Skeletal muscle satellite cell (primary cell): ENCODE results near the gene CDKL3.

- CAGE, long polyA plus RNA, result no peak
Measured at GRCh38 chr5:132663766-132664671, 6.0 kb downstream of the IL13 start.

DNA sequence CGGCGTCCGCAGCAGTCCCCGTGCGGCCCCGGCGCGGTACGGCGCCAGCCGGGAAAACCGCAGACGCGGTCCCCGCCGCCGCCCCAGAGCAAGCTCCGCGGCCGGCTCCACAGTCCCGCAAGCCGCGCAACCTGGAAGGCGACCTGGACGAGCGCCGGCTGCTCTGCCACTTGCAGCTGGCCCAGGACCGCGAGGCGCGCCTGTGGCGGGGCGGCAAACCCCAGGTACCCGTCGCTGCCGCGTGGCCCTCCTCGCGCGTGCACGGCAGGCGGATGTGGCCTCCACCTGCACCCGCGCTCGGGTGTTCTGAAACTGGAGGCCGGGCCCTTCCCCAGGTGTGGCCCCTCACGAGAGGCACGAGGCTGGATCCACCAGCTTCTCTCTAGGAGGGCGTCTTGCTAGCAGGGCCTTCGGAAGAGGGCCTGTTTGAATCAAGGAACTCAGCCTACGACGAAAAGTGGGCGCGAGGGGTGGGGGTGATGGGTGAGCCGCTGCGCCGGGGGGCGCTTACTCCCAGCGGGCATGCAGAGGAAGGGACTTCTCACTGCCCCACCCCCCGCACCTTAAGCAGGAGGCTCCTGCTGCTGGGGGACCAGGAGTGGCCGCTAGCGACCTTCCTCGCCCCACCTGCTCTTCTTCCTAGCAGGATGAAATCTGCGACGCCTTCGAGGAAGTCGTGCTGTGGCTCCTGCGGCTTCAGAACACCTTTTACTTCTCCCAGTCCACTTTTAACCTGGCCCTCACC lies 647 bp downstream of the CCNI2 start:
- CAGE, long polyA plus RNA, result no peak

DNA sequence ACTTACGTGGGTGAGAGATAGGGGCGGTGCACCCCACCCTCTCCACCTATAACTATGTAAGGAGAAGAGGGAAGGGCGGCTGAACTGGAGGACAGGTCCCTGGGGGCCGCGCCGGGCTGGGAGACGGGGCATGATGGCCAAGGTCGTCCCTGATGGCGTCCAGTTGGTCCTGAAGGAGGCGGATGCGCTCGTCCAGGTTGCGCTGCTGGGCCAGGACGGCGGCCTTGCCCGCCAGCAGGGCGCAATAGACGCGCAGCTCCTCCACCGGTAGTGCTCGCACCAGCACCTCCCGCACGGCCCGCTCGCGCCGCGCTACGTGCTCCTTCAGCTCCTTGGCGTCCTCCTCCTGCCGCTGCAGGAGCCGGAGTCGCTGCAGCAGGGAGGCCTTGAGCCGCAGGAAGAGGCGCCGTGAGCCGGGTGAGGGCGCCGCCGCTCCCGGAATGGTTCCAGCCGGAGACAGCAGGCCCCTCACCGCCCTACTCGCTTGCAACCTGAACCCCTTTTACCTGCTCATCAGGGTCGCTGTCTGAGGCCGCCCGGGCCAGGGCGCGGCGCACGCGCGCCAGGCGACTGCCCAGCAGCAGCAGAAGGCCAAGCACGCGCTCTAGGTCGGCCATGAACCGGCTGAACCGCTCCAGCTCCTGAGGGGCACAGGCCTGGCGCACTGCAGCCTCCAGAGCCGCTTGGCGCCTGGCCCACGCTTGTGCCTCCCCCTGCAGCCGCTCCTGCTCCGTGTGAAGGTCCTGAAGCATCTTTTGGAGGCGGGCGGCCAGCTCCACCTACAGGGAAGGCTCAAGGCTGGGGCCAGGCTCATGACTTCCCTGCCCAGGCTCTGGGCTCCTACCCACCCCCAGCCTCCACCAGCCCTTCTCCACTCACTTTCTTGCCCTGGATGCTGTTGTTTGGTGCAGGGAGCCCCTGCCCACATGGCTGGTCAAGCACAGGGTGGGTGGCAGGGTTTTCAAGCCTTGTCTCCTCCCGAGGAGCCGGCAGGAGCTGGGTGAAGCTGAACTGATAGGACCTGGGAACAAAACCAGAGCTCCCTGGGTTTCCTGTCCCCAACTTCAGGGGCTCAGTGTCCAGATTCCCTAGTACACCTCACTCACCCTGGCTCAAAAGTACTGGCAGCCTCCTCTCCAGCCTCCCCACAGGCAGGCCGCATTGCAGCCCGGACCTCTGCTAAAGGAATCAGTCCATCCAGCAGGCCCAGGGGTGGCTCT lies 7.3 kb downstream of the SHROOM1 start:
- CAGE, long polyA plus RNA, result no peak

DNA sequence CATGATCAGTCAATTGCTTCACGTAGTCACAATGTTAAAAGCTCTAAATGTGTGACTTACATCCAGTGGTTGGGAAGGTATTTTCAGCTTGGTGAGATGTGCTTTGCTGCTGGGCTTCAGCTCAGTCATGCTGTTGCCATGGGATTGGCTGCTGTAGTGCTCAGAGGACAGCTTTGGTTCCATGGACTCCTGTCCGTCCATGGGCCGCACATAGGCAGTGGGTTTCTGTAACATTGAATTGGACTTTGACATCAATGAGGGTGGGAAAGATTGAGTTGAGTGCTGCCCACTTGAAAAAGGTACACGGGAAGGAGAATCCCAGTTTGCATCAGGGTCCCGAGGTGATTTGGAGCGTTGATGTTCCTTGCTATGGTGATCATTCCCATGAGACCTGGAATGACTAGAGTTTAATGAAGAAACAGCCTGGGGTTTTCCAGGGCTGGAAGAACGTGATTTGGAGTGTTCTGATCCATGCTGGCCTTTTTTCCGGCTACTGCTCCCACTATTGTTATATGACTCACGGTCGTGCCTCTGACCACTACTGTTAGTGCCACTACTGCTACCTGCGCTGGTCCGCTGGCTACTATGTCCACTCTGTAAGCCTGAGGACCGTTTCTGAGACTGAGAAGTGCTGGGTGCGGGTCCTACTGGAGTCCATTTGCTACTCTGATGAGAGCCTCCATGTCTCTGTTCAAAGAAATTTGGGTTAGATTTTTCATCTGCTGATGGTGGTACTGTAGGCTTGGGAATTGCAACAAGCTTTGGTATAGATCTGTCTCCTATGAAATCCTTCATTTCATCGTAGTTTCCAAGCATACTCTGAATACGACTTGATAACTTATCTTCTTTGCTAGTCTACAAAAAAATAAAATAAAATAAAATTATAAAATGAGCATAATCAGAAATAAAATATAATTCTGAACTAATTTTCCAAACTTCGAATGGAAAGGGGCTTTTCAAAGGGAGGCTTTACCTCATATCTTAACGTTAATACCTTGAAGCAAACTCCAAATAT lies 29.0 kb downstream of the AFF4 start:
- CAGE, long polyA plus RNA, result no peak

DNA sequence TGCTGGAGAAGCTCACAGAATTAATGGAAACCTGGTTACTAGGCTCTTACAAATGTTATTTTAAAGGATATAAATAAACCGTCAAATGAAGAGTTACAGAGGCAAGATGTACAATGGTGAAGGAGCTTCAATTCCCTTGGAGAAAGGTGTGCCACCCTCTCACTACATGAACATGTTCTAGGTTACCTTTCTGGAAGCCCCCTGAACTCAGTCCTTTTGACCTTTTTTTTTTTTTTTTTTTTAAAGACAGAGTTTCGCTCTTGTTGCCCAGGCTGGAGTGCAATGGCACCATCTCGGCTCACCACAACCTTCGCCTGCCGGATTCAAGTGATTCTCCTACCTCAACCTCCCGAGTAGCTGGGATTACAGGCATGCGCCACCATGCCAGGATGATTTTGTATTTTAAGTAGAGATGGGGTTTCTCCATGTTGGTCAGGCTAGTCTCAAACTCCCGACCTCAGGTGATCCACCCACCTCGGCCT lies 21.2 kb downstream of the AFF4 start:
- CAGE, long polyA plus RNA, result no peak

- CAGE, long polyA plus RNA, result no peak
Measured at GRCh38 chr5:132961920-132962296, 1.5 kb downstream of the AFF4 start.

DNA sequence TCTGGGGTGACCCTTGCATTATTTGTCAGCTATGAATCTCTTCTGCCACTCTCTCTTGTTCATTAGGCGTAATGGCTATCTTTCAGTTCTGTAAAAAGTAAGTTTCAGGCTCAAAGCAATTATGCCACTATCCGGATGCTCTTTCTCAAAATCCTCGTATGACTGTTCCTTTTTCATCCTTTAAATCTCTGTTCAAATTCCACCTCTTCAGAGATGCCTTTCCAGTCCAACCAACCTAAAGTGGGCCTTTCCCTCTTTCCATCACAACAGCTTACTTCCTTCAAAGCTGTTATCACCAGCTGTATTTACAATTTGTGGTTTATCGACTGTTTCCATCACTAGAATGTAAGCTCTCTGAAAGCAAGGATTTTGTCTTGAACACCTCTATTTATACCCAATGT lies 805 bp downstream of the ZCCHC10 start:
- CAGE, long polyA plus RNA, result no peak

- CAGE, long polyA plus RNA, result no peak
Measured at GRCh38 chr5:133099429-133099934, 47.7 kb downstream of the HSPA4 start.

DNA sequence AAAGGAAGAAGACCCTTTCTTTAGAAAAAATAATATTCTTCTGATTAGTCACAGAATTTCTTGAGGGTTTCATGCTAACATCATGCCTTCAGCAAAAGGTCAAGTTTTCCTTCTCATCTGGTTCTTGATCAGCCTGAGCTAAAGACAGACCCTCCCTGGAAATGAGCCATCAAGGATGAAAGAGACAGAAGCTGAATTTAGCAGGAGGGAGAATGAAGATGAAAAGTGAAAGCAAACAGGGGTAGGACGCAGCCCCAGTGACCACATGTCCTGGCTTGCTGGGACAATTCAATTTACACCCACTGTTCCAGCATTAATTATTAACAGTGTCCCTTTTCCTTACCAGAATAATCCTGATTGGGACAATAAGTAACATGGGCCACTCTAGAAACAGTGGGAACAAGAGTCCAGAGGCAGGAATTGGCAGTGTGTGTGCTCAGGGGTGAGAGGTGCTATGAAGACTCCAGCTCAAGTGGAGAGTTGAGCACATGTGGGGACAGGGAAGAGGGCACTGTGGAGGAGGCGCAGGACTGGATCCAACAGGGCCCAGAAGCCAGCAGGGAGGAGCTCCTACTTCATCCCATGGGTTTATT lies 147.2 kb downstream of the C5orf15 start:
- CAGE, long polyA plus RNA, result no peak

DNA sequence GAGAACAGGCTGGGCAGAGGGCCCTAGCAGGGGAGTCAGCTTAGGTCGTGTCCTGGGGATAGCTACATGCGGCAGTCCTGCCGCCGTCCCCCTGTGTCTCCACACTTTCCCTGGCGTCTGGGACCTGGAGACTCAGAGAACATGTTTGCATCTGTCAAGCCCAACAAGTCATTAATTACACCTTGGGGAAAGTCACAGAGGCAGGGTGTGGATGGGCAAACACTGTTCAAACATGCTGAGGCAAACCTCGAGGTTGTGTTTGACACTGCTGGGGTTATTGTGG lies 123.6 kb downstream of the C5orf15 start:
- CAGE, long polyA plus RNA, result no peak

DNA sequence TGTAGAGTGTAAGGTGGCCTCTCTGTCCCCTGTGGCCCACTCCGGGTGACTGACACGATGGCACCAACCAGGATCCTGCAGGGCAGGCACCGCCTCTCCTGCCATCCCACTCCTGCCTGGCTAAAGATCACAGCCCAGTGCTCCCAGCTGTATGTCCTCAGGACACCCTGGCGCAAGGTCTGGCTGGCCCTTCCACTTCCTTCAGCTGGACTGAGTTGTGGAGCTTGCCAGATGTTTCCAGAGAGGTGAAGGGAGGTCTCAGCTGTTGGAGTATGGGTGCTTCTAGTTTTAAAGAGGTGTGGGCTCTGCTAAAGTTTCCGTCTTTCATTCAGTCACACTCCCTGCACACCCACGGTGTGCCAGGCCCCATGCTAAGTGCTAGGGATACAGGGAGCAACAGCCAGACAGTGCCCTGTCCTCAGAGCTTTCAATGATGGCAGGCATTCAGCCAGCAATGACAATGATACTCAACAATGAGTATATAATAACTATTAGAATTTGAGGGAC lies 34.1 kb downstream of the C5orf15 start:
- CAGE, long polyA plus RNA, result no peak

DNA sequence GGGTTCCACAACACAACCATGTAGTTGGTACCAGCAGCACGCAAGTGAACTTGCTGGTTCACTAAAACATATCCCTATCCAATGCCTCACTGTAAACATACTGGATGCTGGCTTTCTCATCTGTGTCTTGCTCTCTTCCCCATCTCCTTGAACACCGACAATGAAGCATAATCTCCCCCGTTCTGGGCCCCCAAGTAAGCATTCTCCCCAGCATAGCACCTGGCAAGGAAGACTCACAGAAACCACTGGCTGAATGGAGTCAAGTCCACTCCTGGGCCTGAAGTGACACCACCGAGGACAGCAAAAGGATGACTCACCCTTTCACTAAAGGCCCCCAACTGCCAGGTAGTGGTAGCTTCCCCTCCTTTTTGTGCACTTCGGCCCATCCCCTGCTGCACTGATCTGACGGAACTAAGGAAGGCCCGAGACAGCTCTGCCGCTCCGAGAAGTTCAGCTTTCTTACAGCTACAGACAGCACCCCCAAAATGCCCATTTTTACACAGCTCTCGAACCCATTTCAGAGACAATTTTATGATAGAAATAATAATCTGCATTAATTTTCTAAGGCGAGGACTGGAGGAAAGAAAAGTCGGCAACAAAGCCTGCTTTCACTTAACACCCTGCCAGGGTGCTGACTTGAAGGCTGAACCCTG lies 9.4 kb downstream of the VDAC1 start:
- CAGE, long polyA plus RNA, result no peak

DNA sequence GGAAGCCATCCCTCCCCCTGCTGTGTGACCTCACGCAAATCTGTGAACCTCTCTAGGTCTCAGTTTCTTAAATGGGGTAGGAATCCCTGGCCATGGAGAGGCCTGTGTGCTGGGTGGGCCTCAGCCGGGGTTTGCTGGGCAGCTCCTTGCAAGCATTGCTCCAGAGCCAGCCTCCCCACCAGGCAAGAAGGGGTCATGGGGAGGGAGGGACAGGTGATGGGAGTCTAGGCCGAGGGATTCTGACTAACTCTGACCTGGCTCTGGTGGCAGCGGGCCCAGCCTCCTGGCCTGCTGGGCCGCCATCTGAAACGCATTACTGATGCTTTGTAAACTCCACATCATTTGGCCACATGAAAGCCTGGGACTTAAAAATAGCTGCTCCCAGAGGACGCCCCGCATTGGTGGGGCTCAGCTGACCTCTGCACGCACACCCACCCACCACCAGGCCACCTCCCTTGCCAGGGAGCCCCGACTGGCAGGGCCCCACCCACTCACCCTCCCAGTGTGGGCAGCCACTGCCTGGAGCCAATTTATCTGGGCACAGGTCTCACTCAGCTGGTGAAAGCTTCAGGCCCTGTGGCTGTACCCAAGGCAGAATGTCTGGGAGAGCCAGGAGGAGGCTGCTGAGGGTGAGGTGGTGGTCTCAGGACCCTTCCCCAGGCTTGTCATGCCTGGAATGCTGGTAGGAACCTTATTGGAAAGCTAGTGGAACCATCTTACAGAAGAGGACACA lies 10.6 kb downstream of the TCF7 start:
- CAGE, long polyA plus RNA, result no peak

DNA sequence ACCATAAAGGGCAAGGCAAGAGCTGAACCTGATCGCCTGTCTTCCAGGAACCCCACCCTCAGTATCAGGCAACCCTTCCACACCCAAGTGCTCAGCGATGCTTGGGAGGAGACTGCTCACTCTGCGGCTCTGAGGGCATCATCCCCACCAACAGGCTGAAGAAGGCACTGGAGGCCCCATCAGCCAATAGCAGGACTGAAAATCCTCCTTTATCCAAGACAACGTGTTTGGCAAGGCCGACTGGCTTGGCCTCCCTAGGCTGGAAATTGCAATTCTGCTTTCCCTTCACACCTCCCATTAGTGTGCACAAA lies 1.4 kb upstream of the PPP2CA start:
- CAGE, long polyA plus RNA, result no peak

DNA sequence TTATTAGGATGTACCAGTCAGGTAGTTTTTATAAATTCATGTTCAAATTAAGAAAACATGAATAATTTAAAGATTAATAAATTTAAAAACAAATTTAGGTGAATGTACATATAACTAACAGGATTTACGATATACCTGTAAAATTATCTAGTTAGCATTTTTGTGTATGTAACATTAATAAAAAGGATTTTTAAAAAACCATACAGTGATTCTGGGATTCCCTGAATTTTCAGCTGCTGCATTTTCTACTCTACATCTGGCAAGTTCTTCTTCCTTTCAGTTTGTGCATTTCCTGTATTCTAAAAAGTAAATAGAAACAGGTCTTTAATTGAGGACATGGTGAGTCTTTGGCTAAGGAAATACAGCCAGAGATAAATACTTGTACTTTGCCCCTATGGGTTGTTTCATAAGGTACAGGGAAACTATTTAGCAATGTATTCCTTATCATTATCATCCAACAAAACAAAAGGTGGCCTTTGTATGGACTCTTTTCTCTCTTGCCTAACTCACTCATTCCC lies 67.5 kb downstream of the CDKL3 start:
- CAGE, long polyA plus RNA, result no peak

DNA sequence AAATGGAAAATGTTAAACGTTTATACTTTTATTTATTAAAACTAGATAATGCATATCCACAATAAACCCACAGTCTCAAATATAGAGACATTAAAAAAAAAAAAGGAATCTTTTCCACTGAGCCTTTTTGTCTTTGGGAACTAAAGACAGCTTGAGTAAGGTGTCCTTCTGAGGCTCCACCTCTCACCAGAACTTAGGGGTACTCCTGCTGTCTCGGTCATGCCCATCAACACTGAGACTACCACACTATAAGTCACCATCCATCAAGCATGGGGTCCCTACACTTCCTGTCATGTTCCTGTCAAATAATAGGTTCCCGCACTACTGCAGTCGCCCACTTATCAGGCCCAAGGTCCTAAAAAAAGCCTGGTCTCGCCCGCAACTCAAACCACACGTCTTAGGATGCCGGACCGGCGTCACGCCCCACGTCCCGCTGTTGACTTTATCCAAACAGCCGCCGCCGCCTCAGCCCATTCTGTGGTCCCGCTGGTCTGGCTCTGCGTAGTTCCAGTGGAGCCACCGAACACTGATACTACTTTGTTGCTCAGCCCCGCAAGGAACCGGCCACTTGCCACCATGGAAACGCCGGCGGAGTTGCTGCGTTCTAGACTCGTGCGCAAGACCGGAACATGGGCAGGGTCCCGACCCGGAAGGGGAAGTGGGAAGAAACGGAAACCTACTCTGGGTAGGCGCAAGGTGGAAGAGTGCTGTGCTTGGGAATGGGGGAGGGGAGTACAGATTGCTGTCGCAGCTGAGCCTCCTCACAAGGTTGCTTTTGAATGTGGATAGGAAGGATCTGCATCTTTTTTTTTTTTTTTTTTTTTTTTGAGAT lies at the start of gene CDKL3:
TSS of gene CDKL3 (minus strand) at position 606 of the 832 bp plus-strand sequence.
- CAGE, long polyA plus RNA, result no peak

DNA sequence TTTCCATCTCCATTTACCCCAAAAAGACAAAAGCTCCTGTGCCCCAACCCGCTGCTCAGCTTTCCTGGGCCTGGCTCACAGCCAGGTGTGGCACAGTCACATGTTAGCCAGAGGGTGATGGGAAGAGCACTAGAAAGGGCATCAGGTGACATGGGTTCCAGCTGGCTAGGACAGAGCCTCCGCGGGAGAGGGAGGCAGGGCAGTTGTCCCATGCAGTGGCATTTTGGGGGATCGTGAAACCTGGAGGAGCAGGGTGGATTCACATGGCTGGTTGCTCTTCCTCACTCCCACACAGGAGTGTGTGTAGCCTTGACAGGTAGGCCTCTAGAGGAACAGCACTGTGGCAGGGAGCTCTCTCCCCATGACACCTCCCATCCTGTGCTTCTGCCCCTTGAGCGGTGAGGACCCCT lies 47.5 kb upstream of the CDKN2AIPNL start:
- CAGE, long polyA plus RNA, result no peak

DNA sequence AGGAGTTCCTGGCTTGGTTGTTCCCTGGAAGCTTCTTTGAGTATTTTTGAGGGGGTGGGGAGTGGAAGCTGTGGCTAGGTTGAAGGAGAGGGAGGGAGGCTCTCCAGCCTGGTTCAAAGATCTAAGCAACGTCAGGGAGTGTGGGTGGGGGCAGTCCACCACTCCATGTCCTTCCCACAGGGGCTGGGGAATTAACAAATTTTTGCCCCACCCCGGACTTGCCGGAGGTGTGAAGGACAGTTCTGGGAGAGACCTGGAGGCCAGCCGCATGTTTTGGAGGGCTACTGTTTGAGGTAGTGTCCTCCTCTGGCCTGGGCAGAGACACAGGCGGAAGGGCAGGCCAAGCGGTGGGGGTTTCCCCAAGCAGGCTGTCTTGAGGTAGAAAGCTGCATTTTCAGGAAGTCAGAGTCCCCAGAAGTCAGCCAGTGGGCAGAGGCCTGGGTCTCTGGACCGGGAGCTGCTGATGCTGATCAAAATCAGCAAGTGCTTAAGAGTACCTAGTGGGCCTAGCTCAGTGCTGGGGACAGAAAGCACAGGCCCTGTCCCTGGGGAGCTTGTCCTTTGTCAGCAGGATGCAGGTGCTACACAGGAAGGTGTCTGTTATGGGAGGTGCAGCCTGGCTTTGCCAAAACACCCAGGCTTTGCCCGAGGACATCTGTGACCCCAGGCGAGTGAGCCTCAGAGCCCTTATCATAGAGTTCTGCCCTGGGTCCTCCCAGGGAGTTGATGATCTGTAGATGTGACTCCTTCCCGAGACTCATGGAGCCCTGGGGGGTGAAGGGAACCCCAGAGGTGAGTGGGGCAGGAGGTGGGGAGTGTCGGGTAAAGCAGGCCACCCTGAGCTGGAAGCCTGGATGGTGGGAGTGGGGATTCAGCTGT lies 18.5 kb downstream of the JADE2 start:
- CAGE, long polyA plus RNA, result no peak

DNA sequence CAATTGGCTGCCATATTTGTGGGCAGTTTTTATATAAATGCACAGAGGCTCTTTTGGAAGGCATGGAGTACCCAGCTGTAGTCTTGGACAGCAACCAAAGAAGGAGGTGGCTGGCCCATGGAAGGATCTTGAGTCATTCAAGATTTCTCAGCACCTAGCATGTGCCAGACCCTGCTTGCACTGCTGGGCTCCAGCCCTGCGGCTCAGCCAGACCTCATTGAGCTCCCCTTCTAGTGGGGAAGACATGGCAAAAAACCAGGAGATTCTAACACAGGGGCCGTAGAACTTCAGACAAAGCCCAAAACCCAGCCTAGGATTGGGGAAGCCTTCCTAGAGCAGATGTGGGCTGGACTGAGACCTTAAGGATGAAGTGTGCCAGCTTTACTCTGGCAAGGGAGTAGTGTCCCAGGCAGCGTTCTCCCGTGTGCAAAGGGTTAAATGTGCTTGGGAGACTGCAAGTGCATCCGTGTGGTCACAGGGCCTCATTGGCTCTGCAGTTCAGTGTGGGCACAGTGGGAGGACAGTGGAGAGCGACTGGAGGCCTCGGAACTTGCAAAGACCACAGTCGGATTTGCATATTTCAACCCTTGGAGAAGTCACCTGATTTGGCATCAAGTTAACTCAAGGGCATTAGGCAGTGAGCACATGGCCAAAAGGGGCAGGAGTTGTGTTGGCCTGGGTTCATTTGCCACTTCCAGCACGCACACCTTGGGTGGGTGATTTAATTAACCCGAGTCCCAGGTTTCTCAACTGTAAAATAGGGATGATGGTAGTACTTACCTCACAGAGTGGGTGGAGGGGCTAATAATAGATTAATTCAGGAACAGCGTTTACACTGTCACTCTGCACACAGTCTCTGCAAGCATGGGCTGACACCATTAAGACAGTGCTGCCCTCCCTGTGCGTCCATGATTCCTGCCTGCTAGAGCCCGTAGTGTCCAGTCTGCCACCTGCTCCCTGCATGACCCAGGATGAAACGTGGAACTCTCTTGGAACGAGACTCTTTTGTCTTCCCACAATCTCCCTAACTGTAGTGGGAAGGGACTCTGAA lies 22.5 kb downstream of the JADE2 start:
- CAGE, long polyA plus RNA, result no peak

DNA sequence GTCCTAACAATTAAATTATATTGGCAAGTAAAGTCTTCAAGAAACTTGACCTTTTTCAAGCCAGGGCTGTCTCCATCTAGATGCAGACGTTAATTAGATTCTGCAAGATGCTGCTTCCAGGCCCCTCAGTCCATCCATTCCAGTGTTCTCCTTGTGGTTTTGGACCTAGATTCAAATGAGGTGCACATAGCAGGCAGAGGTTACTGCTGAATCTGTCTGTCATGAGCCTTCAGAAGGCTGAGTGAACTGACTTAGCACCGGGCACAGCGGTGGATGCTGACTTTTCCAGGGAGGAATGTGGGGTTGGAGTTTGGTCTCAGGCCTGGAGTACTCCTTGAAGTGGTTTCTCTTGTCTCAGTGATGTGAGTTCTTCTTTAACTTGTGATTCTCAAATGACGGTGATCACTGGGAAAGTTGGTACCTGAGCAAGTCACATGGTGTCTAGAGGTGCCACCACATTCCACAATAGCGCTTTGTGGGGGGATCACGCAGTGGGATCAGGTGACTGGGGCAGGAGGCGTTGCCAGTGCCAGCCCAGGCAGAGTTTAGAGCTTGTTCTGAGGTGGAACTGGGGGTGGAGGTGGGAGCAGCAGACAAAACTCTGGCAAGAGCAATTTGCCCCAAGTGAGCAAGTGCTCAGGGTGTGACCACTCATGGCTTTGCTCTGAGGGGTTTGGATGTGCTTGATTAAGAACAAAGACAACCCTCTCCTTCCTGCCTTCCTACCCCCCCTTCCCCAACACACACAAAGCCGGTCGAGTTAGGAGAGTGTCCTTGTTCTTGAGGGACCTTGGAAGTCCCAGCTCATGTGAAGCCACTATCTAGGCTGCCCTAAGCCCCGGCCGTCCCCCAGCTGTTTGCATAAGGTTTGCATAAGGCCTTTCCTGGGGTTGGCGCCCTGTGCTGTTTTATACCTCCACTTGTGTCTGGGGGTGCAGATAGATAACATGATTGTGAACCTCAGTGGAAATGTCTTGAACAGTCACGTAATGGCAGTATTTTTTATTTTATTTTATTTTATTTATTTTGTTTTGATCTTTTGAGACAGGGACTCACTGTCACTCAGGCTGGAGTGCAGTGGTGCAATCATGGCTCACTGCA lies 25.1 kb downstream of the JADE2 start:
- CAGE, long polyA plus RNA, result no peak